ENCODE data around the gene GREB1.

DNA sequence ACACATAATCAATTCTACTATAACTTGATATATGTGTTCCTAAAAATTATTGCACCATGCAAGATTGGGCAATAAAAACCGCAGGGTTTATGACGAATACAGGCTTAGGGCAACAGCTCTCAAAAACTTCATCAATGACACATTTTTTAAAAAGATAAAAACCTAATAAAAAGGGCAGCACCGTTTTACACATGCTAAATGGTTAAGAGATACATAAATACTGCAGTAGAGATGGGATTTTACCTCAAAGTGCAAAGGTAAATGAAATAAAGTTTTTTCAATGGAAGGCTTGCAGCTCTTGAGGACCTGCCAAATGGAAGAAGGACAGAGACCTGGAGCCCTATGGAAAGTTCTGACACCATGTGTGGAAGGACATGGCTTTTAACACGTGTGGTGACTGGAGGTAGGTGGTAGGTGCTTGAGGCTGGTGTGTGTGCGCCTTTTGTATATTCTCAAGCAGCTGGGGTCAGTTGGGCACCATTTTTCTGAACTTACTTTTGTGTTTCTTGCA lies at the start of gene GREB1:
TSS of gene GREB1 (plus strand) at position 194 of the 511 bp plus-strand sequence.
- PRO-cap, result no peak

GRCh38 chr2:11569375-11569731 lies 35.5 kb downstream of the GREB1 start:
- PRO-cap, result no peak

DNA sequence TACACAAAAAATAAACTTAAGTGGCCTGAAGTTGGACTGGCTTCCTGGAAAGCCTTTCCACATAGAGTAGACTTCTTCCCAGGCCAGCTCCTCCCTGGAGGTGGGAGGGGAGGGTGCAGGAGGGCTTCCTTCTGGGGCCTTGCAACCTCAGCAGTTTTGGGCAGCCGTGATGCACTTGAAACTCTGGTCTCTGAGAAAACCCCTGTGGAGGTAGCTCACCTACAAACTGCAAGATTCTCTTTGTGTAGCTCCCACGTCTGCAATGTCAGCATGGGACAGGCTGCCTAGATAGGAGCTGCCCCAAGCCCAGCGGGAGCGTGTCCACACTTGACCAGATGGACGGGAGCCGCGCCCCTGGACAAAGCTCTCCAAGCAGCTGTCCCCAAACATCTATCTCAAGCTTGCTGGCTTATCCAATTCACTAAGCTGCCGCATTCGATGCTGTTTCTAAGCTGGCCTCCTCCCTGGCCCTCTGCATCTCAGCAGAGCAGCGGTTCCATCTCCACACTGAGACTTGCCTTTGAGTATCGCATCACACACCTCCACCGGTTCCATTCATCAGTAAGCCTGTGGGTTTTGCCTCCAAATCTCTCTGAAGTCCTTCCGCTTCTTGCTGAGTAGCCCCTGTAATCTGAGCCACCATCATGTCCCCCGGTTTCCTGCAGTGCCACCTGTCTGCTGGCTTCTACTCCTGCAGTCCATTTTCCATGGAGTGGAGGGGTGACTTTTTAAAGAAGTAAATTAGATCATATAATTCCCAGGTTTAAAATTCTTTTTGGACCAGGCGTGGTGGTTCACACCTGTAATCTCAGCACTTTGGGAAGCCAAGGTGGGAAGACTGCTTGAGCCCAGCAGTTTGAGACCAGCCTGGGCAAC lies 1.5 kb upstream of the LPIN1 start:
- PRO-cap, result no peak

DNA sequence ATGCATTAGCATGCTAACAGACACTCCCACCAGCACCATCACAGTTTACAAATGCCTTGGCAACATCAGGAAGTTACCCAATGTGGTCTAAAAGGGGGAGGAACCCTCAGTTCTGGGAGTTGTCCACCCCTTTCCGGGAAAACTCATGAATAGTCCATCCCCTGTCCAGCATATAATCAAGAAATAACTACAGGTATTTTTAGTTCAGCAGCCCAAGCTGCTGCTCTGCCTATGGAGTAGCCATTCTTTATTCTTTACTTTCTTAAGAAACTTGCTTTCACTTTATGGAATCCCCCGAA lies 337.6 kb downstream of the LPIN1 start:
- PRO-cap, result no peak

- PRO-cap, result unidirectional peak, minus-strand start at chr2:12169859
These were observed 423.2 kb downstream of the LPIN1 start for GRCh38 chr2:12169564-12170129.

DNA sequence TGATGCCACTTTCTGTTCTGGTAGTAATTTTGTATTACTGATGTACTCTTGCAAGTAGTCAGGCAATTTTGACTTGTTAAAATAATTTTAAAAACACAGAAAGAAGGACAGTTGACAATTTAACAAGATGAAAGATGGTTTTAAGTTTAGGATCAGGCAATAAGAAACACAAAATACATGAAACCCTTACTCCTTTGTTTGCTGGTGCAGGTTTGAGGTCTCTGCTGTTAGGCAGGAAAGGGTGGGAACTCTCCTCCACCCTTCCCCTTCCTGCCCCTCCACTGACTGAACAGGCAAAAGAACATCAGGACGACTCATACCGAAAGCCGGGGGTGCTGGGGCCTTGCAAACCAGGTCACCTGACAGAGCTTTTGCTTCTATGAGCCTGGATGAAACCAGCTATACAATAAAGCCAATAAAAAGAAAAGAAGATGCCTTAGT lies 215.4 kb upstream of the TRIB2 start:
- PRO-cap, result bidirectional peak, plus-strand start at position 317 of the sequence, minus-strand start at position 291 of the sequence

- PRO-cap, result no peak
These were observed 31.5 kb upstream of the TRIB2 start for GRCh38 chr2:12685190-12685601.

GRCh38 chr2:12701789-12702385 lies 14.8 kb upstream of the TRIB2 start:
- PRO-cap, result no peak

DNA sequence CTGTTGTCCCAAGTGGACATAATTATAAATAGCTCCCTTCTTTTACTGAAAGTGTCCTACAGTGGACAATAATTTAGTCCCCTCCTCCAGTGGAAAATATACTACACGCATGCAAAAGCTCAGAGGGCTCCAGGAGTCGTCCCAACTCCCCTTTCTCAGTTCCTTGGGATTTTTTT lies 1.2 kb upstream of the TRIB2 start:
- PRO-cap, result no peak

DNA sequence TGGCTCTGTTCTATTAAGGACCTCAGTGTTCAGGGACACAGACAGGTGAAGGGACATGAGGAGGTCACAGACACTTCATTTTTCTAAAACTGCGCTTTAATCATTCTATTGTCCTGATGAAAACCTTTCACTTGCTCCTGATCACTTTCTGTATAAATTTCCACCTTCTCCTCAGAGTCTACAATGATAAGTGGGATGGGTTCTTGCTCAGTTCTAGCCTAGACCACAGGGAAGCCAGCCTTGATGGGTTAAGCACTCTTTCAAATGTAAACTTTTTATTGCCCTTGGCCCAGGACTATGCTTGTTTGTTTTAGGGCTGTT lies 59.5 kb downstream of the TRIB2 start:
- PRO-cap, result no peak

DNA sequence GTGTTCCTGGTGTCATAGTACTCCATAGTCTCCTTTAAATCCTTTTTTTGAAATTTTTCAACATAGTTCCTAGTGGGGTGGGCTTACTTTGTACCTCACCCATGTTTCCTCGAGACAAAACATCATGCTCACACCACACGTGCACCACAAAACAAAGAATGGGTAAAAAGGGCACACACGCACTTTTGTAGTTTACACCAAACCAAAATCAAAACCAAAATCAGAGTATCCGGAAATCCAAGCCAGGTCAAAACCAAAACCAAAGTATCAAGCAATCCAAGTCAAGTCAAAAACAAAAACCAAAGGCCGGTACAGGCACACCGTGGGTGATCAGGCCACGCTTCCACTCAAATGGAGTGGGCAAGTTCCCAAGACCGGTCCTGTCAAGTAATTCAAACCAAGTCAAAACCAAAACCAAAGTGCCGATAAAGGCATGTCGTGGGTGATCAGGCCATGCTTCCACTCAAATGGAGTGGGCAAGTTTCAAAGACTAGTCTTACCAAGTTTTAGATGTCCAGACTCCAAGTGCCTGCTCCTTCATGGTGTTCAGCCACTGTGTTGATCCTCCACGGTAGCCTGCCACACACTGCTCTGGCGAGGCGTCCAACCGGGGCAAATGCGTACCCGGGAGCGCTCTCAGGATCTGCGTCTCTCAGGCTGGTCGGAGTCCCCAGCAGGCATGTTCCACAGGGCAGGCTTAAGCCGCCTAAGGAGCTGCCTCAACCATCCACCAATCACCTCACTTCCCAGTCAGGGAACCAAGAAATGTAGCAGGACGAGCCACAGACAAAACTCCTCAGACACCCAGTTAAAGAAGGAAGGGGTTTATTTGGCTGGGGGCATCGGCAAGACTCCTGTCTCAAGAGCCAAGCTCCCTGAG lies 815.8 kb downstream of the TRIB2 start:
- PRO-cap, result no peak

GRCh38 chr2:13876377-13876796 lies 756.1 kb upstream of the LRATD1 start:
- PRO-cap, result no peak

DNA sequence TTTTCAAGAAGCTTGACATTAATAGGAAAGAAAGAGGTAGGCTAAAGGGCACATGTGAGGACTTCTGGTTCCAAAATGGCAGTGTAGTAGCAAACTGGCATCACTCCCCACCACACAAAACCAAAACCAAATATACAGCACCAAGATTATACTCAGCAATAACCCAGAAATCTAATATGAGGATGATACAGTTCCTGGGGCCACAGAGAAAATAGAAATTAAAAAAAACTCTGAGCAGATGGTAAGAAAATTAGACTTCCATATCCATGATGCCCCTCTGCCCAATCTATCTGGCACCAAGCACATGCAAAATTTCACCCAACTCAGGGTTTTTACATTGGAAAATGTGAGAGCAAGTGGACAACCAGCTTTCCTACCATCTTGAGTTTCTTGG lies 206.5 kb downstream of the LRATD1 start:
- PRO-cap, result no peak

DNA sequence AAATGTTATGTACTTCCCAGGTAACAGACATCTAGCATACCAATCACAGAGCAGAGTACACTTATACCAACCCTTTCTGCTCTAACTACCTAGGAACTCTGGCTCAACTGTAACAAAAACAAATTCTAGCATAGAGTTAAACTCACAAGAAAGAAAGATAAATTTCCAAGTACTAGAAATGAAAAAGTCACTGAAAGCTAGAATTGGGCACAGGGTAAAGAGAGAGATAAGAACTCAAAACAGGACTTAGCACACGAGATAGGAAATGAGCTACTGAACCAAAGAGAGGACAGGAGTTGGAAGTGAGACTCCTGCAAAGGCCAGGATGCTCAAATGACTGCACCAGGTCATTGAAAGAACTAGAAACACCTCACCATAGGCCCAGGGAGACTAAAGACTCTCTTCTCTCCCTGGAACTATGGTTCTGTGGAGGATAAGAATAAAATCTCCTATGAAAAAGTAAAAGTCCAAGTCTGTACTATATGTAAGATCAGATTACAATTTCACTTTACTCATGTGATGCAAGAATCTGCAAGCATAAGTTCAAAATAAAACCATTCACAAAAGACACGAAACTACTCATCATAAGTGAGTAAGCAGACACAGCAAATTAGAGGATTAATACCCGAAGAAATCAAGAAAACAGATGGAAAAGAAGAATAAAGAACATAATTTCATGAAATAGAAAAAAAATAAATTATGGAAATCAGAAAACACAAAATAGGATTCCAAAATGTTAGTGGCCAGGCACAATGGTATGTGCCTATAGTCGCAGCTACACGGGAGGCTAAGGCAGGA lies 6.6 kb downstream of the NBAS start:
- PRO-cap, result no peak

GRCh38 chr2:16102789-16103601 lies 162.6 kb downstream of the MYCN start:
- PRO-cap, result no peak

- PRO-cap, result no peak
These were observed 23.2 kb downstream of the CYRIA start for GRCh38 chr2:16642292-16643063.

DNA sequence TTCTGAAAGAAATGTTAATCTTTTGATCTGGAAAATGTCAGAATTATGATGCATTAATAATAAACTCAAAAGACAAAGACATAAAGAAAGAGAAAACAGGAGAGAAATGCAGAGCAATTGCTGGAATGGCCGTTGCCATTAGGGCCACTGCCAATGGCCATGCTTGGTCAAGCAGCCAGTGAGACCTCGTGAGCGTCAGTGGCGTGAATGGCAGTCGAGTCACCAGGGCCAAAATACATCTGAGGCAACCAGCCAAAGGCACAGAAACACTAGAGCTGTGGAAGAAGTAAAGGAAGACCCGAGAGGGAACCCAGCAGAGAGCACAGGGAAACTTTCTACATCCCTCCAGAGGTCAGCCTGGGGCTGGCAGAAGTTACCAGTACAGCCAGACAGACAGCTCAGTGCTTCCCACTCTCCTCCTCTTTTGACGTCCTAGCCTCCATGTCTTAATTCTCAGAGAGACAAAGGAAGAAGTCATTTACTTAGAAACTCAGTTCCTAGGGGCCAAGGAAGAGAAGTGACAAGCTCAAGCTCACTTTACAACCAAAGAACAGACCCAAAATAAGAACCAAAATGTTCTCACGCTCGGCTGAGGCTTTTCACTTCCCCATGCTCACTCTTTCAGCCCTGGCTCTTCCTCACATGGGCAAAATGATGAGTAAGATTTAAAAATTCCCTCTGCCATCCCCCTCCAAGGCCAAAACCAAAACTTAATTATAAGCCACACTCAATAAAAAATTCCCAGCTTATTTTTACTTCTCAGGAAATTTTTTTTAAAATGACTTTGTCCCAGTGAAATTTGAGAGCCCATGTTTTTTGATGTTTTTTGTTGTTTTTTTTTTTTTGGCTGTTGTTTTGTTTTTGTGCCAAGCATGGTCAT lies 8.7 kb downstream of the CYRIA start:
- PRO-cap, result no peak

- PRO-cap, result no peak
These were observed 1.0 kb downstream of the GEN1 start for GRCh38 chr2:17754850-17755443.

DNA sequence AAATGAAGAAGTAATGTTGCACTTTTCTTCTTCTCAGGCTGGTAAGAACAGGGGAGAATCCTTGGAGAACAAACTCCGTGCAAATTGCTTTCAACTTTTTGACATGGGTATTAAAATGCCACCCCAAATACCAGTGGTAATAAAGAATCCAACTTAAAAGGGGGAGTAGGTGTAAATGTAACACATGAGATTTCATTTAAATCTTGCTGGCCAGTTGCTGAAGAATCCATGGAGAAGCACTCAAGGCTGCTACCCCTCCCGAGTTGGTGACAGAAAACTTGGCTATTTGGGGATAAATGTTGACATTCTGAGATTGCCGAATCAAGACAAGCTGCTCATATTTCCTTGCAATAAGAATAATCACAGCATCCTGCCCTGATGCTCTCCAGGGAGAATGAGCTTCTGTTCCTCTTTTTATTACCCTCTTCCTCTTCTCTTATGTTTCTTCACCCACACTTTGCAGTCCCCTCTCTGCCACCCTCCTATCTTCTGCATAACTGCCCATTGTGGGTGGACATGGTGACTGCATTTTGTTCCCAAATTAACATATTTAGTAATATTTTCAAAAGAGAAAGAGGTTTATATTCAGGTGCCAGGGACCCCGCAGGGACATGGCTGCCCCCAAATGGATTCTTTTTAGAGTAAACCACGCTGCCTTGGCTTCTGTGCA lies 12.0 kb upstream of the MSGN1 start:
- PRO-cap, result no peak

DNA sequence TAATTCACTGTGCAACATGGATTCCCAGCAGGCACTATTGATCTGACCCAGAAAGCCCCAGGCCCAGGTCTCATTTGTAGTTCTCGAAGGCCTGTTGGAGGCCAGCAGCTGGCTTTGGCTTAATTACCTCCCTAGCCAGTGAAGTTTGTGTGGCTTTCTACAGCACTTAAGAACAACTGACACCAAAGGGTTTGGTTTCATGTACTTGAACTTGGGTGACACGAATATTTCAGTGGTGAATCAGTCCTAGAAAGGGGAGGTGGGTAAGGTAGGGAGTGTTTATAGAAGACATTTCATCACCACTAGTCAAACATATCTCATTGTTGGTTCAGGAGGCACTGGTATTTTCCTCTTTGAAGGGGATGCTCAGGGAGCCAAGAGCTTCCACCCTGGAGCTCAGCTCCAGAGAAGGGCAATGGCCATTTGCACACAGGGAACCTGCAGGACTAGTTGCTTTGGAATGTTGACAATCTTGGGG lies 217.7 kb downstream of the OSR1 start:
- PRO-cap, result no peak